Mesenchymal stem cell of adipose (primary cell): ENCODE results near the genes VPS37C and FEN1.

DNA sequence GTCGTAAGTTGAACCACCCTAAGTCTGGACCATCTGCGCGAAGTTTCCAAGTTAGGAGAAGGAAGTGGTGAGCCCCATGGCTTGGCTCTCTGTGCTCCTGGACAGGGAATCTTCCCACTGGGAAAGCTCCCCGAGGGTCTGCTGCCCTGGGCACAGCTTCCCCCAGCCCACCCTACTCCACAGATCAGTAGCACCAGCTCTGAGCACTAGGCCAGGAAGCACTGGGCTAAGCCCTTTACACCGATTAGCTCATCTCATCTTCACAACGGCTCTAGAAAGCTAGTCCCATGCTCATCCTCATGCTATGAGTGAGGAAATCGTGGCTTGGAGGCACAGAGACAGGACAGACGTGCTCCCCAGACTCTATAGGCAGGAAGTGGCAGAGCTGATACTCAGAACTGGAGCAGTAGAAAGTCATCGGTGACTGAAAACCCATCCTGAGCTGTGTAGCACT lies 9.4 kb downstream of the CD5 start:
- CAGE, long polyA plus RNA: no peak

- CAGE, long polyA plus RNA: no peak
Measured at GRCh38 chr11:61119140-61119421, 16.8 kb downstream of the CD5 start.

GRCh38 chr11:61123480-61123890 lies 21.2 kb downstream of the CD5 start:
- CAGE, long polyA plus RNA: no peak

DNA sequence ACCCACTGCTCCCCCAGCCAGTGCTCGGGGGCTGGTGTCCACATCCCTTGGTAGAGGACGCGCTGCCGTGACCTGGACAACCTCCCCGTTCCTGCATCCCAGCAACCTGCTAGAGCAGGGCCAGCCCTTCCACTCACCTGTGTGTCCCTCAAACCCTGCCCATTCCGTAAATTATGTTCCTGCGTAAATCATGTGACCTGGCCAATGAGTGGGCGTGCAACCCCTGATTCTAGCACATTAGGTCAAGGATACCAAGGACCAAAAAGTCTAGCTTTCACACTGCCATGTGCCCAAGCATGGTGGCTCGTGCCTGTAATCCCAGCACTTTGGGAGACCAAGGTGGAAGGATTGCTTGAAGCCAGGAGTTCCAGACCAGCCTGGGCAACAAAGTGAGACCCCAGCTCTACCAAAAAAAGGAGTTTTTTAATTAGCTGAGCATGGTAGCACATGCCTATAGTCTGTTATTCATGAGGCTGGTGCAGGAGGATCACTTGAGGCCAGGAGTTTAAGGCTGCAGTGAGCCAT lies 25.8 kb downstream of the CD5 start:
- CAGE, long polyA plus RNA: no peak

- CAGE, long polyA plus RNA: no peak
Measured at GRCh38 chr11:61130812-61131134, 28.5 kb downstream of the CD5 start.

DNA sequence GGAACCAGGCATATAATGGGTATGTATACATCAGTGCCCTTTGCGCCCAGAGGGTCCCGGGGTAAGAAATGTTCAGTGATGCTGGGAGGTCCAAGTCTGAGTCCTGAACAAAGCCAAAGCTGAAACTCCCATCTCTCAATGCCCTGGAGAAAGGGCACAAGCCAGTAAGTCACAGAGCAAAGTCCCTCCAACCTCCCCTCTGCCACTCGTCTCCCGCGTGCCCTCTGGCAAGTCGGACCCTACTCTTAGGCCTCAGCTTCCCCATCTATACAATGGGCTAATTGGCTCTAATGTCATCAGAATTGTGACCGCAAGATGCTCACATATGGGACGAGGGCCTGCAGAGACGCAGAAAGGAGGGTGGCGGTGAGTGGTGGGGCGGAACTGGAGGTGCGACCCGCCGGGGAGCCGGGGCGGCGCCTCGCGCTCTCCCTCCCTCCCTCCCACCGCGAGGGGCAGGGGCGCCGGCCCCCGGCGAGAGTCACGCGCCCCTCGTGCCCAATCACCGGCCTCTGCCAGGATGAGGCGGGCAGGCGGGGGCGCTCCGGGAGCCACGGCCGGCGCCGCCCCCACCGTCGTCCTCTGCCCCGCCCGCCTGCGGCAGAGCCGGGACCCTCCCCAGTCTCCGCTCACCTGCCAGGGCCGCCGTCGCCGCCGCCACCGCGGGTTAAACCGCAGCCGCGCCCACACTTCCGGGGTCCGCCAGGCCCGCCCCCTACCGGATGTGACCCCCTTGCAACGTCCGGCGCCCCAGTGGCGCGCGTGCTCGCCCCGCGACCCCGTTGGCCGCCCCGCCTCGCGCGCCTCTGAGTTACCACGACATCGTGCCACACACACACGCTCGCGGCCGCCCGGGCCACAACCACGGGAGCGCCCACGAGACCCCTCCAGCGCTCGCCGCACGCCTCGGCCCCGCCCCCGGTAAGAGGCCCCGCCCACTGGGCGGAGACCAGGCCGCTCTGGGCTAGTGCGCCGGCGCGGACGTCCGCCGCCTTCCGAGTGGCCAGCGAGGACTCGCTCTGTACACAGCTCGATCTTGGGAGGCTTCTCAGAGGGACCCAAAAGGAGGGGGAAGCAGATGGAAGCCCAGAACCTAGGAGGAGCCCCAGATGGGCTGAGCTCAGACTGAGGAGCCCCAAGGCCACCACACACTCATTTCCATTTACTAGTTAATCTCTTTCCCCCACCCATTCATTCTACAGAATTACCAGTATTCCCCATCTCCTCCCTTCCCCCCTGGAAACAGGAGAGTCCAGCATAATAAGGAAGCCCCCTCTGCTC lies at the start of gene VPS37C:
Gene VPS37C (minus strand): TSS at position 669 of the 1,281 bp plus-strand sequence.
- CAGE, long polyA plus RNA: no peak

DNA sequence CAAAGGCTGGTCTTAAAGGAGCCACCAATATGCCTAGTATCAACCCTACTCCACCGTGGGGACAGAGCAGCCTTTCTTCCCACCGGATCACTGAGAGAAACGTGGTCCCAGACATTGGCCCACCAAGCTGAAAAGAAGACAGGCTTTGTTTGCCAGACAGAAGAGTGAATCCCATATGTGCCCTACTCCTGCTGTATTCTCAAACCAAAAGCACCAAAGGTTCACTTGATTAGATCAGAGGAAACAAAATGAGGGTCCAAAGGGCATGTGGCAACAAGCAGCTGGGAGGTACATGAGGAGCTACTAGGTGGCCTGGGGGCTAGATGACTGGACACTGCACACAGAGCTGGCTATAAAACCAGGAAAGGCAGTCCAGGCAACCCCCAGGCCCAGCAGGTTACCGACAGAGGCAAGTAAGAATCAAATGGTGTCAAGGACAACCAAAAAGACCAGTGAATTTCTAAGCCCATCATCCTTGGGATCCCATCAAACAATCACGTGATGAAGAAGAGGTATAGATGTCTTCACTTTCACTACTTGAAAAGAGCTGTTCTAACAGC lies 3.7 kb upstream of the VWCE start:
- CAGE, long polyA plus RNA: no peak

- CAGE, long polyA plus RNA: no peak
Measured at GRCh38 chr11:61299323-61300356, 4.5 kb upstream of the VWCE start.

DNA sequence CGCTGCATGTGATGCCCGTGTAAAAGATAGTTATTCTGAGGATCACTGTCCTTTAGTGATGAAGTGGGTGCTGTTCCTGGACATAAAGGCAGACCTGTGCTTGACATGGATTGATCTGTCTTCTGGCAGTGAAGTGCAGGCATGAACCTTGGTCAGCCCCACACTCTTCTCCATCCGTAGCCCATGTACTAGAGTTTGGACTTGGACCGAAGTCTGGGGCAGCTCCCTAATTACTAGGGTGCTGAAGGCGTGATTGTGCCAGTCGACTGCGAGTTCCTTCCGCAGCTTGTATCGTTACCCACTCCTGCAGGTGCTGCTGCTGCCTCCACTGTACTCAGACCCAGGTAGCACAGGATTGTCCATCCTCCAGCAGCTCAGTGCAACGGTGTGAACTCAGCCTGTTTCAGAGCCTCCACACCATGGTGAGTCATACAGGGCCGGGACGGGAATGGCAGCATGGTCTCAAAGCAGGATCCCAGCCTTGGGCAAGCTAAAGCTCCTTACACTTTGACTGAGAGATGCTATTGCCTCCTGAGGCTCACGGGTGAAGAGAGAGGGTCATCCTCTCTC lies 1.4 kb downstream of the TKFC start:
- CAGE, long polyA plus RNA: no peak

GRCh38 chr11:61347331-61348624 lies 13.9 kb downstream of the CYB561A3 start:
- CAGE, long polyA plus RNA: no peak

GRCh38 chr11:61515432-61516066 lies 7.0 kb downstream of the LRRC10B start:
- CAGE, long polyA plus RNA: no peak

- CAGE, long polyA plus RNA: no peak
Measured at GRCh38 chr11:61530735-61531711, 22.5 kb downstream of the LRRC10B start.

DNA sequence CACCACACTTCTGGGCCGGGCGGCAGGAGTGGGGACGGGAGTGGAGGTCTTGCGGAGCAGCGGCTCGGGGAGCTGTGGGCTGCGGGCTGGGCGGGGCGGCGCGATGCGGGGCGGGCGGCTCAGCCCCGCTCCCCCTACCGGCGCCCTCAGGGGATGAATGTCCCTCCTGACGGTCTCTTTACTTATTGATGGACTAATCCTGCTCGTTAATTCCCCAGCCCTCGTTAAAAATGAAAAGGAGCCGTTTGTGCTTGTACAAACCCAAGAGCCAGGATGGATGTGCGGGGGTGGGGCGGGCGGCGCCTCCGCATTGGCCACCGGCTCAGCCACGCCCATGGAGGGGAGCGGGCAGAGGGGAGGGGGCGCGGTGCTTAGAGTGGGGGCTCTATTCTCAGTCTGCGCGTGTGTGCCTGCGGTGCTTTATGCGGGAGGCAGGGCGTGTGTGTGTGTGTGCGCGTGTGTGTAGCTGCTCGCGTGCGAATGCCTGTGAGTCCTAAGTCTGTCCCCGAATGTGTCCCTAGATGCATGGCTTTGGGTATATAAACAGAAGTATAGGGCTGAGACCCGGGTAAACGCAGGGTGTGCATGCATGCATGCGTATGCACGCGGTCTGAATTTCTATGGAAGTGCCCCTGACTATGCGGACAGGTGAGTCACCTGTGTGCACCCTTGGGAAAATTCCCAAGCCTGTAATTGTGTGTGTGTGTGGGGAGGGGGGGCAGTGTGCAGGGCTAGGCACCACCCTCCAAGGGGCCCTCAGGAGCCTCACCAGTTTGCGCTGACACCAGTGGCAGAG lies 25.3 kb downstream of the SYT7 start:
- CAGE, long polyA plus RNA: no peak

DNA sequence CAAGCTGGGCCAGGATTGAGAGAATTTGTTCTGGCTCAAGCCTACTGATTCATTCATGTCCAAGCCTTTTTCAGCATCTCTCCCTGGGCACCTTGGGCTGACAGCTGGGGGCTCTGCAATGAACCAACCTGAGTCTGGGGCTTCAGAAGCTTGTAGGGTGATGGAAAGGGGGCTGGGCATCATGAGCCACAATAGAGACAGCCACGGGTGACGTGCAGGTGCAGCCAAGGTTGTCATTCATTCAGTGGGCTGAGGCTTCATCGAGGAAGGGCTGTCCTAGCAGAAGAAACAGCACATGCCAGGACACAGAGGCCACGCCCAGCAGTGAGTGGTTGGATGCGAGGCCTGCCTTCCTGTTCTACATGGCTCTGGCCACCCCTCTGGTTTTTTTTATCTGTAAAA lies 19.9 kb upstream of the SYT7 start:
- CAGE, long polyA plus RNA: no peak

DNA sequence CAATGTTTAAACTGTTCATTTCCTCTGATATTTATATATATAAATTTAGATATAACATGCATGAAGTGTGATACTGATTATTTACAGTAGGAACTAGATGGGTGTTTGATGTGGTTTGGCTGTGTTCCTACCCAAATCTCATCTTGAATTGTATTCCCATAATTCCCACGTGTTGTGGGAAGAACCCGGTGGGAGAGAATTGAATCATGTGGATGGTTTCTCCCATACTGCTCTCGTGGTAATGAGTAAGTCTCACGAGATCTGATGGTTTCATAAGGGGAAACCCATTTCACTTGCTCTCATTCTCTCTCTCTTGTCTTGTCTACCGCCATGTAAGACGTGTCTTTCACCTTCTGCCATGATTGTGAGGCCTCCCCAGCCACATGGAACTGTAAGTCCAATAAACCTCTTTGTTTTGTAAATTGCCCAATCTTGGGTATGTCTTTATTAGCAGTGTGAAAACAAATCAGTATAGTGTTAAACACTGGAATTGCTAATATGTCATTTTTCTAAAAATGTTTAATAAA lies 33.9 kb upstream of the SYT7 start:
- CAGE, long polyA plus RNA: no peak

DNA sequence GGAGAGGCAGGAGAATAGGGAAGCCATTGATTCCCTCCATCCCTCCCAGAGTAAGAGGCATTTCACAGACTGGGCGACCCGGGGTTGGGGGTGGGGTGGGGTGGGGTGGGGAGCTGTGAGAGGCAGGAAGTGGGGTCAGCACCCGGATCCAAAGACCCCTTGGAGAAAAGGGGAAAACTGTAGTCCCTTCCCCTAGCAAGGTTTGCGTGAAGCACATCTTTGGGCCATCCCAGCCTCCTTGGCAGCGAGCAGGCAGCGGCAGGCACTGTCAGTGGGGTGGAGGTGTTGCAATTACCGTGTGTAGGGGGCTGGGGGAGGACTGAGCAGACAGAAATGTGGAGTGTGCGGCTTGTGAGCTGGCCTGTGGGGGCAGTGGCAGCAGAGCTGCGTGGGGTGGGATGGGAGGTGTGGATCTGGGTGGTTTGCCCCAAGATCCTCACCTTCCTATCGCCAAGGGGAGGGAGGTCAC lies 16.4 kb downstream of the DAGLA start:
- CAGE, long polyA plus RNA: no peak

DNA sequence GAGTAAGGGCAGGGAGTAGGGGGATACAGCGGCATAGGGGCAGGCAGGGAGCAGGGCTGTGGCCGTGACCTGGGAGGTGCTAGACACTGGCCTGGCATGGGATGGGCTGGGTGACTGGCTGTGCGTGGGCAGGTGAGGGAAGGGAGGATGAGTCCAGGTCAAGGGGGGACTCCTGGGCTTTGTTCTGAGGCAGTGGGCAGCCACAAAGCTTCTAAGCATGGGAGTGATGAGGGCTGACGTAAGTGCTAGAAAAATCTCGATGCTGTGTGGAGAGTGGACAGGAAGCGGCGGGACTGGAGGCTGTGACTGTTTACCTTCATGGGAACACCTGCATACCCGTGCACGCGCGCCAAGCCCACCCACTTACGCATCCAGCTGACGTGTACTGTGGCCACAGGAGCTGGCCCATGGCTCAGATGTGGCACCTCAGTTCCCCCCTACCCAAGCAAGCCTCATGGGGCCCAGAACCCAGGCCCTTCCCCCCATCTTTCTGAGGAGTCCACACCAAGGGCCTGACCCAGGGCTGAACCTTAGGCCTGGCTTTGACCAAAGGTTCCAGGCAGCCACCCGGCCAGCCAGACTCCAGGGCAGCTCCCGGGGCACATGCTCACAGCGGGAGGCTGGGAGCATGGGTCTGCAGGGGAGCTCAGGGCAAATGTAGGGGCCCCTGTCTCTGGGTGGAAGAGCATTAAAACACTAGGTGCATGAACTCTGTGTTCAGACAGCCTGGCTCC lies 14.0 kb downstream of the MYRF start:
- CAGE, long polyA plus RNA: no peak

GRCh38 chr11:61791731-61792281 lies 593 bp downstream of the TMEM258 start:
- CAGE, long polyA plus RNA: no peak

DNA sequence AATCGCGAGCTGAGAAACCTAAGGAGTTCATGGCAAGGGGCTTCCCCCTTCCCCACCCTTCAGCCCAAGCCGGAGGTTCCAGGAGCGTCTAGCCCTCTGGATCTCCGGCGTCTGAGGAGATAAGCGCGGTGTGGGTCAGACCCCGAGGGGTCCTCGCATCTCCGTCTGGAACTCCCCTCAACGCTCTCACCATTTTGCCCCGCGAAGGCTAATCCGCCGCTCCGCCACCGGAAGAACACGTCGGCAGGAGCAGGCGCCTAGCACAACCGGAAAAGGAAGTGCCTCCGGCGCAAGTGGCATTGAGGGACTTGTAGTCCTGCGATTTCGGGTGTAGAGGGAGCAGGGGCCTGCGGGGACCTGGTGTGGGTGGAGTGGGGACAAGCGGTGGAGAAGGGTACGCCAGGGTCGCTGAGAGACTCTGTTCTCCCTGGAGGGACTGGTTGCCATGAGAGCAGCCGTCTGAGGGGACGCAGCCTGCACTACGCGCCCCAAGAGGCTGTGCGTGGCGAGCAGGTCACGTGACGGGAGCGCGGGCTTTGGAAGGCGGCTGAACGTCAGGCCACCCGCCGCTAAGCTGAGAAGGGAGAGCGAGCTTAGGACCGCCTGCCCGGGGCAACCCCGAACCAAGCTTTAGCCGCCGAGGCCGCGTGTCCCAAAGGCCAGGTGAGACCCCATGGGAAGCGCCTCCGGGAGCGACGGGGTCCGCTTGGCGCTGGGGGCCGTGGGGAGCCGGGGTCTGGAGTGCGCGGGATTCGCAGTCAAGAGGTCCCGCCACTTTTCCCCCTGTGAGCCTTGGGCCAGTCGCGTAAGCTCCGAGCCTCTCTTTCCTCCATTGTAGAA lies at the start of gene FEN1:
Gene FEN1 (plus strand): TSS at position 546 of the 840 bp plus-strand sequence.
- CAGE, long polyA plus RNA: no peak

DNA sequence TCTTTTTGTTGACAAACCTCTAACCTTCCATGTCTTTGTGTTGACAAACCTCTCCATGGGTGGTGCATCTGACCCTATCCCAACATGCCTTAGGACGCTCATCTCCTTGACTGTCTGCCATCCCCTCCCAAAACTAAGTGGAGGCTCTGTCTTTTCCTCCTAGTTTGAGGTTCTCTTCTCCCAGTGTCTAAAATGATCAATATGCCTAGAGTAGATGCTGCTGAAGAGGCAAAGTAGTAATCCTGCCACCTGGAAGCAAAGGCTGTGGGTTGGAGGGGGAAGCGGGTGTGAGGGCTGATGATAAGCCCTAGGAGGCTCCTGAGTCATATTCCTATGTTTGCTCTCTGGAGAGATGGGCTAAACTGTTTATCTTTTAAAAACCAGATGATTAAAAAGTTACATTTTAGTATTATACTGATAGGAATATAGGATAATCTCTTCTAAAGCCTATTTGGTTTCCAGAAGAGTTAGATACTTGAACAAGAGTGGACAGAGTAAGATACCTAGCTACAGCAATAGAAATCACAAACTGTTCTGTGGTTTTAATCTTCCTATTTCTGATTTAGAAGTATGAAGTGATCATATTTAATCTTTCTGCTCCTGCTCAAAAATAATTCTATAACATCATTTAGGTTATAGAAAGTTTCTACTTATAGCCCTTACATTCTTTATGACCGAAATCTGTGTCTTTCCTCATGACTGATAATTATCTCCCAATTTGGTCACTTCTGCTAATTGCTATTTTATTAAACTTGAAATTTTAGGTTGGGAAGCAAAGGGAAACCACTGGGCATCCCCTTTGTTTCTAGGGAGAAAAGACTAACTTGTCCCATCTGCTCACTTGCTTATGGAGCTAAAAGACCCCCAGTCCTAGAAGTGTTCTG lies 8.1 kb downstream of the FEN1 start:
- CAGE, long polyA plus RNA: no peak